ENCODE data around the genes POMT1, PRRT1B and CFAP77.

DNA sequence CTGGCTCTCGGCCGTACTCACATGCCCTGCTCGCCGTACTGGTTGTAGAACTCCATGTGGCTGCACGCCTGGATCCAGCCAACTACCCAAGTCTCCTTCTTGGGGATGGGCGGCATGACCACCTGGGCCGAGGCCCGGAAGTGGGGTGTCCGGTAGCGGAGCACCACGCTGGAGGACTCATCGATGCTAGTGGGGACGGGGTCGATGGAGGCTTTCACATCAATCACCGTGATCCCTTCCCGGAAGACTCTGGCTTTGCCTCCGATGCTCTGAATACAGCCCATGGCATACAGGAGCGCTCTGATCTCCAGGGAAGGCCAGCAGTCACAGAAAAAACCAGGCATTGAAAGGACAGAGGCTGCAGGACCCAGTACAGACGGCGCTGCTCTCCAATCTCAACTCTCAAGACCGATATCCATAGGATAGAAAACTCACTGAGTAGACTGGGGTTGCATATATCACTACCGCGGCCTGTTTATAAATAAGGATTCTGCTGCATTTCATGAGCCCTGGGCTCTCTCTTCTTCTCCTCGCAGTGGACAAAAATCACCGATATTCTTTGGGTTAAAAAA lies 388 bp downstream of the FAM78A start:
- PRO-cap, 2 experiments = peak in 1 of 2 experiments; most common plus-strand start position 343 of the sequence (in 1); most common minus-strand start position 56 of the sequence (in 1)

DNA sequence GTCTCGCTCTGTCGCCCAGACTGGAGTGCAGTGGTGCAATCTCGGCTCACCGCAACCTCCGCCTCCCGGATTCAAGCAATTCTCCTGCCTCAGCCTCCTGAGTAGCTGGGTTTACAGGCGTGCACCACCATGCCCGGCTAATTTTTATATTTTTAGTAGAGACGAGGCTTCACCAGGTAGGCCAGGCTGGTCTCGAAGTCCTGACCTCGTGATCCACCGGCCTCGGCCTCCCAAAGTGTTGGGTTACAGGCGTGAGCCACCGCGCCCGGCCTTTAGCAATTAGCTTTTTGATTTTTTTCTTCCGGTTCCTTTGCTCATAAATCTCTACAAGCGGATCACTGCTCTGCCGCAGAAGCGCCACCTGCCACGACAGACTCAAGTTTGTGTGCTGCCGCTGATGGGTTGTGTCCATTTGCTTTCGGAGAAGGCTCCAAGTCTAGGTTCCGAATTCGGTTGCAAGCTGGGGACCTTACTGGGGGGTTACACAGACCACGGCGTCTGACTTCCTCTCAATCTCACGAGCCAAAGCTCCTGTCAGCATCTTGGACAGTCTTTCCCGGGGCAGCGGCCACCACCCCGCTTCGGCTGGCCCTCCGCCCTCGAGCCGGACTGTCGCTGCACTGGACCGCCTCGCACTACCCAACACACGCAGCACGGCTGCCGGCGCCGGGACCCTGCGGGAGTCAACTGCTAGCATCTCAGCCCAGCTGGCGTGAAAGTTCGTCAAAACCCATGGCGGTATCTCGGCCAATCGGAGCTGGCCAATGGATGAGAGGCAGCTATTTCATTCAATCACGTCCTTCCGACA lies 20.9 kb upstream of the PRRC2B start:
- PRO-cap, 2 experiments = peak in 2 of 2 experiments; most common plus-strand start position 317 of the sequence (in 1); most common minus-strand start position 611 of the sequence (in 1)

- PRO-cap, 2 experiments = no peak in any of the 2 experiments
Measured at GRCh38 chr9:131467448-131468346, 35.0 kb upstream of the POMT1 start.

DNA sequence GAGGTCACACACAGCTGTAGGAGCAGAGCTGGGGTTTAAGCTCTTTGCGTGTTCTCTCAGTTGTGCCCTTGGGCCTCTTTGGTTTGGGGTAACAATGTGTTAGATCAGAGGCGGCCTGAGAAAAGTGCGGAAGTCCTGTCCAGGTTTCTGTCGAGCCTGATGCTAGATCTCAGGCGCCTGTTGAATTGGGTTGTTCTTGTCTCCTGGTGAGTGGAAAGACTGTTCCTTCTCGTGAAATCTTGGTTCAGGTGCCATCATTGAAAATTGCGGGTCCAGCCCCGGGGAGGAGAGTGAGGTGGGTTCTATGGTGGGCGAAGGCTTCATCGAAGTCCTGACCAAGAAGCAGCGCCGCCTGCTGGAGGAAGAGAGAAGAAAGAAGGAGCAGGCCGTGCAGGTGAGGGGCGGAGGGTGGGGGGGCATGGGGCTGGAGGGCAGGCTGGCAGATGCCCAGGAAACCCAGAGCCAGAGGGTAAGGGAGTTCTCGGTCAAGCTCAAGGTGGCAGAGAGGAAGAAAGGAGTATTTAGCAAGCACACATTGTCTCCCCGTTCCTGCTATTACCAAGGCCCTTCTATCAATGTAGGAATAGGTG lies 24.4 kb upstream of the POMT1 start:
- PRO-cap, 2 experiments = no peak in any of the 2 experiments

DNA sequence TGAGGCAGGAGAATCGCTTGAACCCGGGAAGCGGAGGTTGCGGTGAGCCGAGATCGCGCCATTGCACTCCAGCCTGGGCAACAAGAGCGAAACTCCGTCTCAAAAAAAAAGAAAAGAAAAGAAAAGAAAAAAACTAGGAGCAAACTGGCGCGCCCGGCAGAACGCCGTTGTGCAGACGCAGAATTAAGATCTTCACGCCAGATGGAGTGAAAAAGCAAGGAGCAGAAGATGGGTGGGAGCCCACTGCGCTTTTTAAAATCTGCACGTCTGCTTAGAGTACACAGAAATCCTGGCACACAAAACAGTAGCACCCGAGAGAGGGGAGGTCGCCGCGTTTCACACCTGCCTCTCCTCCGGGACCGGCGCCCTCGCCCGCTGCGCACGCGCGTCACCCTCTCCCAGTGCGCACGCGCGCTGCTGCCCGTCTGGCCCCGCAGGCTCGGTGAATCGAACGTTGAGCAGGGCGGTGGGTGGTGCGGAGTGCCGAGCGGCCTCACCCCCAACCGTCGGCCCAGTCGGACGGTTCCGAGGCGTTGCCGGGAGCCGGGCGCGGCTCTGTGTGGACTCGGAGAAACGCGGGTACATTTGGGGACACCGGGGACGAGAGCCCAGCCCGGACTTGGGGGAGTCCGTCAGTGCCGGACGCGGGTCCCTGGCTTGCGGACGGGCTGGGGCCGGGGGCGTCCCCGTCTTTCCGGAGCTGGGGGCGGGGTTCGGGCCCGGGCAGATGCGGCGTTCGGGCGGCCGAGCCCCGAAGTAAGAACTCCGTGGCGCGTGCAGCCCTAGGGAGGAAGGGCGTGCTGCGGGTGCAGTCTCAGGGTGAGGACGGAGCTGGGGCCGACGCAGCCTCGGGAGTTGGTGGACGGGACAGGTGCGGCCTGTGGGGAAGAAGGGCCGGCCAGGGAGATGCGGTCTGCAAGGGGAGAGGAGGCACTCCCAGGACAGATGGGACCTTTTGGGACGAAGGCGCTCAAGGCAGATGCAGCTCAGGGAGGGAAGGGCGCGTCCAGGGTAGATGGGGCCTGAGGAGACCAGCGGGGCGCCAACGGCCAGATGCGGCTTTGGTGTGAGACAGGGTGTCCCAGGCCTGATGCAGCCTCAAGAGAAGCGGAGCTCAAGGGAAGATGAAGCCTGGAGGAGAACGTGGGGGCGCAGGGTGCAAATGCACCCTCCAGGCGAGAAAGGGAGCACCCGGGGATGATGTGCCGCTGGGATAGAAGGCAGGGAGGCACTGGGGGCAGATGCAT lies at the start of gene POMT1:
Gene POMT1 (plus strand): TSS at position 424 of the 1,247 bp plus-strand sequence.
- PRO-cap, 2 experiments = peak in 2 of 2 experiments; most common plus-strand start position 461 of the sequence (in 2); most common minus-strand start position 377 of the sequence (in 2)

DNA sequence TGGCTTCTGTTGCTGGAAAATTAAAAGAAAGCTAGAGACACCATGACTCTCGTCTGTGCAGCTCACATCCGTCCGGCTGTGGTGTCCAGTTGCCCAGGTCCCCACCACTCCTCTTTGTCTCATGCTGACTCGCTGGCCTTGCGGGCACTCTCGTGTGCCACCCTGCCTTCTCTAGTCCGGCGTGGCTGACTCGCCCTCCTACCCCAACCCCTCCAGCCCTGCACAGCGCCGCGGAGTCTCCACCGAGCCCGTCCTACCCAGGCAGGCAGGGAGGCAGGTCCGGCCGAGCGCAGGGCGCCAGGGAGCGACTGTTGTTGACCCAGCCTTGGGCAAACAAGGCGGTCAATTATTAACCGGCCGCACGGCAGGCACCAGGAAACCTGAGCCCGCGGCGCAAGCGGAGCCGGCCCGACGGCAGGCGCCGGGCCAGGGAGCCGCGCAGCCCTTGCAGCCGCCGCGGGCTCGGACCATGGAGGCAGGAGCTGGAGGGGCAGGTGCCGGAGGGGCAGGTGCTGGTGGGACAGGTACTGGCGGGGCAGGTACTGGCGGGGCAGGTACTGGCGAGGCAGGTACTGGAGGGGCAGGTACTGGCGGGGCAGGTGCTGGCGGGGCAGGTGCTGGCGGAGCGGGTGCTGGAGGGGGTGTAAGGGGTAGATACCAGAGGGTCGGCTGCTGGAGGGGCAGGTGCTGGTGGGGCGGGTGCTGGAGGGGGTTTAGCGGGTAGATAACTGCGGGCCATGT lies at the start of gene PRRT1B:
Gene PRRT1B (plus strand): TSS at position 377 of the 741 bp plus-strand sequence.
- PRO-cap, 2 experiments = no peak in any of the 2 experiments

DNA sequence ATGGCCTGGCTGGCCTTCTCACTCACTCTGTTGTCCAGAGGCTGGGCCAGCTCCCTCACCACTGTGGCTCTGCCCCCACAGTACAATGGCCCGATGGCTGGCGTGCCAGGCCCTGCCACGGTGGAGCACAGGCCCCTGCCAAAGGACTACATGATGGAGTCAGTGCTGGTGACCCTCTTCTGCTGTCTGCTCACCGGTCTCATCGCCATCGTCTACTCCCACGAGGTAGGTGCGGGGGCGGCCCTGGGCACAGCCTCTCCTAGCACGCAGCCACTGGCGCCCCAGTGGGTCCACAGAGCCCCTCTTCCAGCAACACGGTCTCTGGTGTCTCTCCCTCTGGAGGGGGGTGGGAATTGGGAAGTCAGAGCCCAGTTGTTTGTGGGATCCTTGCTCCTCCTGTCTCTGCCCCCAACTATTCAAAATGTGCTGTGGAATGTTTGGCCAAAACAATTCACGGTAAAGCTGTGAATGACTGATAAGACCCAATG lies 10.7 kb downstream of the PRRT1B start:
- PRO-cap, 2 experiments = no peak in any of the 2 experiments

DNA sequence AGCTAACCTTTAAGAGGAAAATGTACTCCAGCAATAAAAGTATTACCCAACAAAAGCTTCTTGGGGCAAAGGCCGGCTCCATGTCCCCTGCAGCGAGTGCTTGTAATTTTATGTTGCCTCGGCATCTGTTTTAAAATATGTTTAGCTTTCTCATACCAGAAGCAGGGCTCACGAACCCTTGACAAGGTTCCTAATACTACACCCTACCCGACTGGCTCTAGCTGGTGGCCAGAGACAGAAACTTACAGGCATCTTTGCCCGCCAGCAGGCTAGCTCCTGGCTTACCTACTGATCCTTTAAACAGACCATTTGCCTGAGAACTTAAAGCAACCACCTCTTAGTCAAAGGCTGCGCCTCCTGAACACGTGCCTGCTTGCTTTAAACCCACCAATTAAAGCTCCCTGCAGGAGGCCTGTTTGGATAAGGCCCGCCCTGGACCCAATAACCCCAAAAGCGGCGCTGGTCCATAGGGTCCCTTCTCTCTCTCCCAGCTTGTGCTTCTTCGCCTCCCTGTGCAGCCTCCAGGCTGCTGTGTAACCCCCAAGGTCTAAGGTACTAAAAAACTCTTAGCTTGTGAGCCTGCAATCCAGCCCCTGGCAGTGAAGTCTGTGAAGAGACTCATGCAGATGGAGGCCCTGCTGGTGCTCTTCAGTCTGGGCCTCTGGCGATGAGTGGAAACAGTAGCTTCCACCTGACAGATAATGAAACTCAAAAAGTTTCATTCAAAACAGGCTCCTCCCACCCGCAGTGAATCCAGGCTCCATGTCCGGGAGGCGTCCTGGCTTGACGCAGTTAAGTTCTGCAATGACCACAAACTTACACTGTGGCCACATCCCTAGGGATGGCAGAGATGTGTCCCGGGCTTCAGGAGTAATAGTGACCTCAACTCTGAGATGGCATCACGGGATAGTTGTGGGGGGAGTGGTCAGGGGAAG lies 97.1 kb downstream of the PRRT1B start:
- PRO-cap, 2 experiments = no peak in any of the 2 experiments

GRCh38 chr9:131668030-131668327 lies 71.9 kb downstream of the RAPGEF1 start:
- PRO-cap, 2 experiments = no peak in any of the 2 experiments

GRCh38 chr9:131686275-131686860 lies 53.5 kb downstream of the RAPGEF1 start:
- PRO-cap, 2 experiments = no peak in any of the 2 experiments

DNA sequence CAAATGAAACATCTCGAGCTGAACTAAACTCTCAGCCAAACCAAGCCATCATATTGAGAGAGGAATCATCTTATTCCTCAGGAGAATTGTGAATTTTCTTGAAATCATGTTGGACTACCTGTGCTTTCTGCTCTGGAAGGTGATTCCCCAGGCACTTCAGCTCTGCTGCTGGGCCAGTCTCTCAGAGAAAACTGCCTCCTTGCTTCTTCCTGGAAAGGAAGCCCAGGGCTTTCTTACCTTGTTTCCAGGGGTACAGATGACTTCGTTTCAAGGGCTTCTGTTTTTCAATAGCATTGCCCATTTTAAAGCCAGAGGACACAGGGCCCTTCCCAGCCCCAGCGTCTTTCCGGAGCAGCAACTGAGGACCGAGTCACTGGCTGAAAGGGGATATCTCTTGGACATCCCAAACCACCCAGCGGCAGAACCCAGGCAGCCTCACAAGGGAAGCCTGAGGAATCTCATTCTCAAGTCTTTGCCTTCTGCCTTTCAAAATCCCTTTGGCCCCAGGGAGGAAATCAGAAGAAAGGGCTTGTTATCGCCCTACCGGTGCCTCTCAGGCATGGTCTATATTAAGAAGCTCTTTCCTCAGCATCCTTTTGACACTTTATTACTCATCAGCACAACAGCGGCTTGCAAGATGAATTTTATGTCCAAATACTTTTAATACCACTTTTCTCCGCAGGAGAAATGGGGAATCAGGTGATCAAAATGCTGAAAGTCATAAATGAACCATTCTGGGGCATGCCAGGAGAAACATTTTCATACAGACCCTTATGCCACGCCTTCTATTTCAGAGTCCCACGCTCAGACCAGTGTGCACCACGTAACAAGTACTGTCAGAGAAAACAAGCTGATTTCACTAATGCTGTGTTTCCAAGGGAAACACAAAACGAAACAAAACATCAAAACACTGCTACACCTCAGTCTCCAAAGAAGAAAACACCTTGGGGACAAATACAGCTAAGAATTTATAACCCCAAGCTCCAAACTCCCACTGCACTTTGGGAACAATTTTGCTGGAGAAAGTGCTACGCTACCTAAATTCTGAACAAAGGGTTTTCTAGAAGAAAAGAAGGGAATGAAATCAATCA lies 30.1 kb downstream of the RAPGEF1 start:
- PRO-cap, 2 experiments = peak in 1 of 2 experiments; most common minus-strand start position 360 of the sequence (in 1)

GRCh38 chr9:131727797-131728426 lies 12.0 kb downstream of the RAPGEF1 start:
- PRO-cap, 2 experiments = no peak in any of the 2 experiments

DNA sequence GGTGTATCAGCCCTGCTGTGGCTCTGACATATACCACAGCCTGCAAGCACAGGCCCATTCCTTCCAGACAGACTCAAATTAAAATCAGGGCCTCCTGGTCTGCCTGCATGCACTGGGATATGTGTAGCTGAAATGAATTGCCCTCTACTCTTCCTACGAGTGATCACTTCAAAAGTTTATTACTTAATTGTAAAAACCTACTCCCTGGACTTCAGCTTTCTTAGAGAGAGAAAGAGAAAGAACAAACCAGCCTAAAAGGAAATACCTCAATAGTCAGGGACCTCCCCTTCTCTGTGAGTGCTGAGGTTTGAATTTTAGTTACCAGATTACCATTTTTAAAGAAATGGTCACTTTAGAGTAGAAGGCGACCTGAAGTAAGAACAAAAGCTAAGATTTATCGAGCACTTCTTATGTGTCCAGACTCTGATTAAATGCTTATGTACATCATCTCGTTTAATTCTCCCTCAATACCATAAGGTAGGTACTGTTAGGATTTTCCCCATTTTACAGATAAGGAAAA lies 11.4 kb downstream of the RAPGEF1 start:
- PRO-cap, 2 experiments = no peak in any of the 2 experiments

DNA sequence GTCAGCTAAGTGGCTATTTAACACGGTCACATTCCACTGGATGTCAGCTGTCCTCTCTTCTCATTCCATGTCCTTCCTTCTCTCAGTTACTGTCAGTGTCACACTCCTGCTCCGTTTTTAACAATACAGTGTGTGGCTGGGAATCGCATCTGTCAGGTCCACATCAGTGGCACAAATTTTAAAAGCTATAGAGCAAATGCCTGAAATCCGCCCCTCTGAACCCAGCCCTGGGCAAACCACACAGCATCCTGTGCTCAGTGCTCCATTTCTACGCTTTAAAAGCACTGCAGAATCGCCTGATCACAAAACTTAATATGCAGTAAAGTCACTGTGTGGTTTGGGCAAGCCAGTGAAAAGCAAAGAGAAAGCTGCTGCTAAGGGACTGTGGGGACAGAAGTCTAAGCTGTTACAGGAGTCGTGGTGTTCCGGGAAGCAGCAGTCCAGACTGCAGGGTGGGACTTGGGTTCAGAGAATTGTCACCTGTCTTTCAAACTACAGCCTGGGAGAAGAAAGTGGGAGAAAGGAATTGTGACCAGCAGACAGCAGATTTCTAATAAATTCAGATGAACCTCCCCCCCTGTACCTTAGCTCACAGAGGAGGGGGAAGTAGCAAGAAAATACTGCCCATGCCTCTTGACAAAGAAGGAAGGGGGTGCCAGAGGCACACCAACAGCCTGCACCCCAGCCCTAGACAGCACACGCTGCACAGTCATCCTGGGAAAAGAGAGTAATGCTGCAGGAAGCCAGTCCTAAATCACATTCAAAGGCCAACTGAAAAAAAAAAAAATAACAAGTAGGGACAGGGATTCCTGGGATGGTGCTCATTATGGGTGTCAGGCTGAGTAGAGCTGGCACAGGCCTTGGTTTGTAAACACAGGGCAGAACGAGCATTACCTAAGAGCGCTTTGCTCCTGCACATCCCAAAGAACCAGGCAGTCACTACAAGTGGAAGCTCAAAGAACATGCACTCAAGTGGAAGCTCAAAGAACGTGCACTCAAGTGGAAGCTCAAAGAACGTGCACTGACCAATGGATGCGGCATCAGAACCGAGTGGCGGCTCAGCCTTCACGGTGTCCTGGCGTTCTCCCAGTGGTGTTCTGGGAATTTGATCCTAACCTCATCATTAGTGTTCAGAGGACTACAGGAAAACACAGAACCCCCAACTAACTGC lies 8.0 kb downstream of the RAPGEF1 start:
- PRO-cap, 2 experiments = peak in 2 of 2 experiments; most common plus-strand start position 935 of the sequence (in 1); most common minus-strand start position 696 of the sequence (in 1)

DNA sequence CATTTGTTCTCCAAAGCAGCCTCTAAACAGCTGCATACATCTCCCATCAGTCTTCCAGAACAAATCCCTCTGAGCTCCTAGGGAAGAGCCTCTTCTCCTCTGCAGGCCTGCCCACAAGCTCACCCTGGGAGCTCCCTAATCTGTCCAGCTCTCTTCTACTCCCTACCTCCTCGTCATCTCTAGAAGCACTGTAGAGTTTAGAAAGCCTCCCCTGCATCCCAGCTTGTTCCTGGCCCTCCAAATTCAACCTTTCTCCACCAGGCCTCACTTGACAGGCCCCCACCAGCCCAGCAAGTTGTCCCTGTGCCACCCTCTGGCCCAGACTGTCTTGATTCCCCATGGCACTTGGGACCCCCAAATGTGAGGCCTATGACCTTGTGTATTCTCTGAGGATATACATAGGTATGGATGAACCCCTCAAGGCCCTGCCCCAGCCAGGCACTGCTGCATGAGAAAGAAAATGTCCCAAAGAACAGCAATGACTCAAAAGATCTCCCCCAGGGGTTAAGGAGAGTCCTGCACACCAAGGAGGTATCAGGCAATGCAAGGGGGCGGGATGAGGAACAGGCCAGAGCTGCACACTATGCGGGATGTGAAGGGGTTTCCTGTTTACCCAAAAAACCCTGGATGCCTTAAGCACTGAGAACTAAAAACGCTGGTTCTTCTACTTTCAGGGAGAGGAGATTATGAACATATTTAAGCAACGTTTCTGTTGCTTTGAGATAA lies 3.6 kb downstream of the RAPGEF1 start:
- PRO-cap, 2 experiments = no peak in any of the 2 experiments

GRCh38 chr9:131738662-131739144 lies 1.2 kb downstream of the RAPGEF1 start:
- PRO-cap, 2 experiments = no peak in any of the 2 experiments

- PRO-cap, 2 experiments = no peak in any of the 2 experiments
Measured at GRCh38 chr9:132378247-132378994, 23.6 kb upstream of the SETX start.

DNA sequence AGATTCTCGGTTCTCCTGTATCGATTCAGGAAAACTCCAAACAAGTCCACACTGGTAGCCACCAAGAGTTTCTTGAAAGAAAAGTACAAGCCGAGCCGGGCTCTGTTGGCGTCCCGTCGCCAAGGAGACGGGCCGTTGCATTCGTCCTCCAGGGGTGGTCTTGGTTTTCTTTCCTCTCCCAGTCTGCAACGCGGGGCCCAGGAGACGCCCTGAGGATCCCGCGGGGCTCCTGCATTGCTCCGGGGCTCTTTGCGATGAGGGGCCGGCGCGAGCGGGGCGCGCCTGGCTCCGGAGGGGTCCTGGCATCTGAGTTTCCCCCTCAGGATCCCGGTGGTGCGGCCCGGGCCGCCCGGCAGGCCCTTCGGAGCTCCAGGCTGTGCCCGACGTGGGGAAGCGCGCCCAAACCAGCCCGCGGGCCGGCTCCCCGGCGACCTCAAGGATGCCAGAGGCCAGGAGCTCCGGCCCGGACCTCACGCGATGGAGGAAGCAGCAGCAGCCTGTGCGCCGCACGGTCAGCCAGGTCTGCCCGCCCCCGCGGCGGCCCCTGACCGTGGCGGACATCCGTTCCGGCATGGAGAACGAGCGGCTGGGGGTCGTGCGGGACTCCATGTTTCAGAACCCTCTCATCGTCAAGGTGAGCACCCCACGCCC lies at the start of gene CFAP77:
Gene CFAP77 (plus strand): TSS at position 379 of the 651 bp plus-strand sequence.
- PRO-cap, 2 experiments = no peak in any of the 2 experiments

- PRO-cap, 2 experiments = no peak in any of the 2 experiments
Measured at GRCh38 chr9:132486972-132487384, 77.0 kb downstream of the CFAP77 start.

GRCh38 chr9:132670788-132671014 lies 437 bp downstream of the GTF3C4 start:
- PRO-cap, 2 experiments = no peak in any of the 2 experiments

Measured in psoas muscle (tissue), 2 donors.